IMR-90 (cell line): ENCODE results near the genes CCT2, BEST3 and MYRFL.

- RRBS = no CpG with 5 or more reads among the region's 7 CpGs
CAGE:
- cytosol, long polyA plus RNA = no peak
- long polyA plus RNA = no peak
- nucleus, long polyA plus RNA = no peak
Measured at GRCh38 chr12:69052982-69053632, 120.1 kb upstream of the CPM start.

DNA sequence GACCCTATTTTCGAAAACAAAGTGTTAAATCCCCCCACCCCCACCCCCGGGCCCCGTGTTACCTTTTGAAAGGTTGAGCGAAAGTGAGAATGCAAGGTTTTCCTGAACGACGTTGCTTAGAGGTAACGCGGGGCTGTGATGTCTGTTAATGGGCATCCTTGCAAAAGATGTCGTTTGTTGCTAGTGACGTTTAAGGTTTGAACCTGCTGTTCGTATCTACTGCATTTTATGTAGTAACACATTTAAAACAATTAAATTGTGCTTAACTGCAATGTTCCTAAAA, 1.2 kb downstream of the CPSF6 start:
- RRBS = no CpG with 5 or more reads among the region's 11 CpGs
CAGE:
- cytosol, long polyA plus RNA = no peak
- long polyA plus RNA = no peak
- nucleus, long polyA plus RNA = no peak

DNA sequence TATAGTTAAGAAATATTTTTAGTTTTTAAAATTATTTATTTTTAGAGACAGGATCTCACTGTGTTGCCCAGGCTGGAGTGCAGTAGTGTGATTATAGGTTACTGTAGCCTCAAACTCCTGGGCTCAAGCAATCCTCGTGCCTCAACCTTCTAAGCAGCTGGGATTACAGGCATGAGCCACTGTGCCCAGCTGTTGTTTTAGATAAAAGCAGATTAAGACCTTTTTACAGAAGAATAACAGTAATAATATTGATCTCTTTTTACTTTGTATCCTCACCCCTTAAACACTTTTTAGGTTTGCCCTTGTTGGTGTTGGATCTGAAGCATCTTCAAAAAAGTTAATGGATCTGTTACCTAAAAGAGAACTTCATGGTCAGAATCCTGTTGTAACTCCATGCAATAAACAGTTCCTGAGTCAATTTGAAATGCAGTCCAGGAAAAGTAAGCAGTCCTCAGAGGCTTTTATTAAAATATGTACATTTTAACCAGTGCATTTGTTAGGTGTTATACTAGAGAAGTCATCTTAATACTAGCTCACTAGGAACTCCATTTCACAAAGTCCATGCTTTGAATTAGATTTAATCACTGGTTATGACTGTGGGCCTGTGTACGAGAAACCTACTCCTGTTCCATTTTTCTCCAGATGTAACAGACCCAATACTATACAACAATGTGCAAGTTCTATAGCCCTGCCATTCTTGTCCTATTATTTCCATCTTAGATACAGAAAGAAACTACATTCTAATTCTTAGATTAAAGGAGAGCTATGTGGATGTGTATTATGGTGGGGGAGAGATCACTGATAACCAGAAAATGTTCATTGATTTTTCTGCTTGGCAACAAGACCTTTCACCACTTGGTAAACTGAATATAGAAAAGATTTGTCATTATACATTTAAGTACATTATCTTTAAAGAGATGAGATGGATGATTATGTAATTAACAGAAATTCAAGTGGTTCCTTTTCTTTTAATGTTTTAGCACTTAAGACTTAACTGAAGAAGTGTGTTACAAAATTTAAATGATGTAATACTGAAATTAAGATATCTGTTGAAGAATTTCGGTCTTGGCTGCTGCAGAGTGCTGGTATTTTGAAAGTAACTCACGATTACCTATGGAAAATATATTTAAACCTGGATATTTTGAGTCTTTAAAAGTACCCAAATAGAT, 17.4 kb downstream of the CPSF6 start:
- RRBS = no CpG with 5 or more reads among the region's 4 CpGs
CAGE:
- cytosol, long polyA plus RNA = no peak
- long polyA plus RNA = no peak
- nucleus, long polyA plus RNA = no peak

DNA sequence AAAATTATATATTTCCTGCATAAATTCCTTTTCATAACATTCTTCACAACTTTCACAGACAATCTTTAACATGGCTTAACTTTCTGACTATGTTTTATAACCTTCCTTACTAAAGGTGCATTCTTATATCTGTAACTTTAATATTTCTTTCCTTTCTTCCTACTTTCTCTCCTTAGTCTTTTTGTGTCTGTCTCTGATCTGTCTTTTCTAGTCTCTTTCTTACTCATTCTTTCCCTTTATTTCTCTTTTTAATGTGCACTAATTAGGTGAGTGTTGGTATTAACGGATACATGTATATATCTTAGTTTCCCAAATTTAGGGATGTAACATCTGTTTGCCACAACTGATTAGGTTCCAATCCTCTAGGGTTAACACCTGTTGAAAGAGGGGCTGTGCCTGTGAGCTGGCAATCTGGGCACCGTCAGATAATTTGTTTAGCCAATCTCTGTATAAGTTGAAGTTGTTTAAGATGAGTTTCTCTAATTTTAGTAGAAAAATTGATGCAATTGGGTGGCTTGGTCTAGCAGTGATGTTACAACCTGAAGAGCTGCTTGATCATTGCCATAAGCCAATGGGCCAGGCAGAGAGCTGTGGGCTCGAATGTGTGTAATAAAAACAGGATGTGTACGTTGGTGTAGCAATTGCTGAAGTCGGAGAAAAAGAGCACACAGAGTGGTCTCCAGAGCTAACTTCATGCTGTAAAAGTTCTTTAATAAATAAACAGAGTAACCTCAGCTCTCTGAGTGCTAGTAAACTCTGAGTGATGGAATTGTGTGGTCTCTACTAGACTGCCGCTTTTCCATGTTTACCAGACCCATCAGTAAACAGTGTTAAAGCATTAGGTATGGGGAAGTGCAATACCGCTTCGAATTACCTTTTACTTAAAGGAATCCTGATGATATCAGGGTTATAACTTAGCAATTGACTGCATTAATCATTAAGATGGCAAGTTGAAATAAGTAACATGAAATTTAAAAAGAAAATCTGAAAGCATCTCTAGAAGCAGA, 18.4 kb upstream of the LYZ start:
- RRBS = no CpG with 5 or more reads among the region's 8 CpGs
CAGE:
- cytosol, long polyA plus RNA = no peak
- long polyA plus RNA = no peak
- nucleus, long polyA plus RNA = no peak

- RRBS = no CpG with 5 or more reads among the region's 7 CpGs
CAGE:
- cytosol, long polyA plus RNA = no peak
- long polyA plus RNA = no peak
- nucleus, long polyA plus RNA = no peak
Measured at GRCh38 chr12:69497069-69498088, 27.2 kb downstream of the FRS2 start.

DNA sequence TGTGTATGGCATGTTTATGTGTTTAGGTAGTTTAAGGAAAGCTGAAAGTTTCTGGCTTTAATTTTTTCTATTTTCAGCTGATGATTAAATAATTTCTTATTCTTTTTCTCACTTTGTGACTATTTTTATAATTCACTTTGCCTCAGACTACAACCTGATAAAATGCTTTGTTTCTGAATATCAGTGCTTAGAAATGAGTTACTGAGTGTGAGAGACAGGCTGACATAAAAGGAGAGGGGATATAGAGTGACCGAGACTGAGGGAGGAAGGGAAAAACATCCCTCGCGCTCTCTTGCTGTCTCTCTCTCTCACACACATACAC, 45.0 kb downstream of the FRS2 start:
- RRBS = no CpG with 5 or more reads among the region's 3 CpGs
CAGE:
- cytosol, long polyA plus RNA = no peak
- long polyA plus RNA = no peak
- nucleus, long polyA plus RNA = no peak

GRCh38 chr12:69585225-69586292, at the start of gene CCT2:
Gene CCT2 (plus strand): TSS chr12:69585459.
- RRBS = 1% methylated on average over 26 of the region's 68 CpGs
CAGE:
- cytosol, long polyA plus RNA = start-site peak on the plus strand at chr12:69585425-69585506, 6,076 and 12,526 reads in 2 replicates
- long polyA plus RNA = start-site peak on the plus strand at chr12:69585424-69585506, 6,376 and 11,284 reads in 2 replicates
- nucleus, long polyA plus RNA = start-site peak on the plus strand at chr12:69585442-69585504, 4,706 and 1,433 reads in 2 replicates

DNA sequence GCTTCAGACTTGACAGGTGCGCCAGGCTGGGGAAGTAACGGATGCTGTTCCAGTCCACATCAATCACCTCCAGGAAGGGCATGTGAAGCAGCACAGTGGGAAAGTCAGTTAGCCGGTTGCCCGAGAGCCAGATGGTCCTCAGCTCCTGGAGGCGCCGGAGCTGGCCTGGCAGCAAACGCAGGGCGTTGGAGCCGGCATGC, 614 bp downstream of the LRRC10 start:
- RRBS = 89% methylated on average over 7 of the region's 9 CpGs
CAGE:
- cytosol, long polyA plus RNA = no peak
- long polyA plus RNA = no peak
- nucleus, long polyA plus RNA = no peak

DNA sequence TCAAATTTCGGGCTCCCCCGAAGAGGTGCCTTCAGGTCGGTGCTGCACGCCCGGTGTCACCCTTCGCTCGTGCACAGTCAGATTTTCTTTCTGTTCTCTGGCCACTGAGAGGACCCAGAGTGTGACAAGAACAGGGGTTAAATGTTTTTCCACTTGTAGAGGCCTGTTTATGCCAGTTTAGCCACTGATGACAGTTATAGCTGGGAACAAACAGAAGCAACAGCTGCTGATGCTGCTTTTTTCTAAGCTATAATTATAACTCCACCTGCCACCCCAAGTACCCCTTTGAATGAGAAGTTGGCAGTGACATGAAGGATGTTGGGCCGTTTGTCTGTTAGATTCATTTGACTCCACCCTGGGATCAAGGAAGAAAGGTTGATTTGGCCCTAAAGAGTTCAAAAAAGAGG, at the start of gene BEST3:
TSS of gene BEST3 (minus strand) at position 58 of the 407 bp plus-strand sequence.
- RRBS = no CpG with 5 or more reads among the region's 8 CpGs
CAGE:
- cytosol, long polyA plus RNA = no peak
- long polyA plus RNA = no peak
- nucleus, long polyA plus RNA = no peak

DNA sequence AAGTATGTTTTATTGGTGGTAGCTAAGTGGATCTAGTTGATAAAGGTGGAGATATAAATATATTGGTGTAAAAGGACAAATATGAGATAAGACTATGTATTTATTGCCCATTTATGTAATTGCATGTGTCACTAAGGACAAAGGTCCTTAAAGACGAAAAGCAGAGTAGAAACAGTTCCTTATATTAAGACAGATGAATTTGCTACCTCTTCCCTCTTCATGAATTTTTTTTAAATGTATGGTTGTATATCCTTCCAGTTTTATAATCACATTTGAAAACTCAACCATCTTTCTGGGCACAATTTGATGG, at the start of gene MYRFL:
TSS of gene MYRFL (plus strand) at position 163 of the 310 bp plus-strand sequence.
- RRBS = no CpG with 5 or more reads among the region's 1 CpG
CAGE:
- cytosol, long polyA plus RNA = no peak
- long polyA plus RNA = no peak
- nucleus, long polyA plus RNA = no peak

DNA sequence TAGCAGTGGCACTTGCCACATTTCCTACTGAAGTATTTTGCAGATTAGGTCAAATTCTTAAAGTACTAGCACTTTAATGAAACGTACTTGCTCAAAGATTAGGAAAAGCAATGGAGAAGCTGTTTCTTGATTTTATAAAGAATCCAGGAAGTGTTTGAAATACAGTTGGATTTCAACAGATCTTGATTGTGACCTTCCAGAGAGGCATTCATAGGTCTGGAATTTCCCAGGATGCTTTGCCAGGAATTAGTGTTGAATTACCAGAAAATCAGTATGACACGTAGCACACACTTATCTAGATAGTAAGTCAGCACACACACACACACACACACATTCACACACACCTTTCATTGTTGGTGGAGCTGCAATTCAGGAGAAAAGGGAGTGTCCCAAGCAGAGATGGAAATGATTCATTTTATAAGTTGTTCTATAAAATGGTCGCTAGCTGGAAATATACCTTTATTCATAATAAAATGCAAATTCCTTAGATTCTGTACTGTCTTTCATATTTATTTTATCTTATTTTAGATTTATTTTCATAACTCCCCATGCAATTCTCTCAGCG, 162.8 kb downstream of the MYRFL start:
- RRBS = no CpG with 5 or more reads among the region's 4 CpGs
CAGE:
- cytosol, long polyA plus RNA = no peak
- long polyA plus RNA = no peak
- nucleus, long polyA plus RNA = no peak

- RRBS = no CpG with 5 or more reads among the region's 2 CpGs
CAGE:
- cytosol, long polyA plus RNA = no peak
- long polyA plus RNA = no peak
- nucleus, long polyA plus RNA = no peak
Measured at GRCh38 chr12:70040031-70040748, 203.0 kb upstream of the CNOT2 start.

DNA sequence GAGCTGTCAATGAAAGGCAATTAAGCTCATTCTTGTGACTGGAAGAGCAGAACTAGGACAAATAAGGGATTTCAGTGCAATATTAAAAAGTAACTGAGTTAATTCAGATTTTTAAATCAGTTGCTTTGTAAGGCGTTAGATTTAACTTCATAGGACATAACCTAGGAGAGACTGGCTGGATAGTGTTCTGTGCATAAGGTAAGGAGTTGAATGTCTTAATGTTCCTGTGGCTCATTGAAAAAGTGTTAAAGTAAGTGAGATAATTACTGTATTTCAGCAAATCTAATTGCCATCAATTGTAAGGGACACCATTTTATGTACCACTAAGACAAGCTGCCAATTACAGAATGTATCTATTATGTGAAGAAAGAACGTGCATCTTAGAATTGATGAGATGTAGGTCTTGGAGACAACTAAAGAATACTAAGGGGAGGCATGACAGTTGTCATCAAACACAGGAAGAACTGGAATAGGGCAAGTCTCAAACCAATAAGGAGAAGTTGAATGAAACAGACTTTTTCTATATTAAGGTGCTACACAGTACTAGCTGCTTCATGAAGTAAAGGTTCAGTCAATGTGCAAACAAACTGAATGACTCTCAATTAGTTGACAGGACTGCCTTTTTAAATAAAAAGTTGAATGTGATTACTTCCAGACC, 8.1 kb upstream of the KCNMB4 start:
- RRBS = no CpG with 5 or more reads among the region's 2 CpGs
CAGE:
- cytosol, long polyA plus RNA = no peak
- long polyA plus RNA = no peak
- nucleus, long polyA plus RNA = no peak

GRCh38 chr12:70608646-70609060, 28.6 kb downstream of the PTPRB start:
- RRBS = no CpG with 5 or more reads among the region's 7 CpGs
CAGE:
- cytosol, long polyA plus RNA = no peak
- long polyA plus RNA = no peak
- nucleus, long polyA plus RNA = no peak

- RRBS = no CpG with 5 or more reads among the region's 8 CpGs
CAGE:
- cytosol, long polyA plus RNA = no peak
- long polyA plus RNA = no peak
- nucleus, long polyA plus RNA = no peak
Measured at GRCh38 chr12:70690861-70692143, 54.1 kb upstream of the PTPRB start.

- RRBS = no CpG with 5 or more reads among the region's 3 CpGs
CAGE:
- cytosol, long polyA plus RNA = no peak
- long polyA plus RNA = no peak
- nucleus, long polyA plus RNA = no peak
Measured at GRCh38 chr12:71456259-71456867, 16.8 kb downstream of the LGR5 start.

DNA sequence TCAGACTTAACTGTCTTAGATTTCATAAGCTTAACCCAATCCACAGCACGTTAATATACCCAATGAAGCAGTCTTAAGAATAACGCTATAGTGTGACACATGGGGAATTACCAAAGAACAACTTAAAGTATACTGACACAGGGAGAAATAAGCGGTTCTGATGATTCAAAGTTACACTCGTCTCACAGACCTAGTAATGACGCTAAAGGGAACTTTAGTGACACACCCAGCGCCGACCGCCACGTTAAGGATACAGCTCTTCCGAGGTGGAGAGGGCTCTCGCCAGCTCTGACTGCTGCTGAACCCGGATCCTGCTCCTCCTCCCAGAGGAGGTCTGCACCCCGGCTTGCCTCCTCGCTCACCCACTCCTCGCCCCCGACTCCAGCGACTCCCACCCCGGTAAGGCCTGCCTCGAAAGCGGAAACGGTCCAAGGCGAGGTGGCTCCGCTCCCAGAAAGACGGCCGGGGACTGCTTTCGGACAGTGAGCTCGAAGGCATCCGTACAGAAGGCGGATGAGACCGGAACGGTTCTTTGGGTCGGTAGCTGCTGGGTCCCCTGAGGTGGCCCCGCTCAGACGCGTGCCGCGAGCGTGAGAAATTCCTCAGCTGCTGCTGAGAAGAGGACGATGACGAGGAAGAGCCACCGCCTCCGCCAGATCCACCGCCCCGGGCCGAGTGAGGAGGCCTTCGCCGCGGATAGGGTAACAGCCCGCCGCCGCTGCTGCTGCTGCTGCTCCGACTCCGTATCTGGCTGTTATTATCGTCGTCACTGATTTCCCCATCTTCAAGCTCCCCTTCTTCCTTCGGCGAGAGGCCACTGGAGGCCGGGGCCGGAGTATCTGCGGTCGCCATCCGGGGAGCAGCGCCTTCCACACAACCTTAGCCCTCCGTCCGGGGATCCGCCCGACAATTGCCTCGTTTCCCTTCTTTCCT, 623 bp downstream of the ZFC3H1 start:
- RRBS = 1% methylated on average over 19 of the region's 68 CpGs
CAGE:
- cytosol, long polyA plus RNA = no peak
- long polyA plus RNA = no peak
- nucleus, long polyA plus RNA = no peak

DNA sequence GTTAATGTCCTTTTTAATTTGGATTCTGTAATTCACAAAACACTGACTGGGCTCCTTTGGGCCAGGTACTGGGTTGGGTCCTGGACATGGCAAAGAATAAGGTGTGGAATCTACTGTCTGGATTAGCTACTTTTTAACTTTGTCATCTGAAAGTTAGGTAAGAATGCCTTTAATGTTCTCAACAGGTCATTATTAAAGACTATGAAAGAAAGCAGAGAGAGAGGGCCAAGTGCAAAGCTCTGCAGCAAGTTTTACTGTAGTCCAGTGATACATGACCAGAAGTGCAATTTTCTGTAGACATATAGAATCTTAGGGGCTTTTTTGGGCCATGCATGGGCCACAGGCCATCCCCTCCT, 4.5 kb downstream of the RAB21 start:
CAGE:
- cytosol, long polyA plus RNA = no peak
- long polyA plus RNA = no peak
- nucleus, long polyA plus RNA = no peak

DNA sequence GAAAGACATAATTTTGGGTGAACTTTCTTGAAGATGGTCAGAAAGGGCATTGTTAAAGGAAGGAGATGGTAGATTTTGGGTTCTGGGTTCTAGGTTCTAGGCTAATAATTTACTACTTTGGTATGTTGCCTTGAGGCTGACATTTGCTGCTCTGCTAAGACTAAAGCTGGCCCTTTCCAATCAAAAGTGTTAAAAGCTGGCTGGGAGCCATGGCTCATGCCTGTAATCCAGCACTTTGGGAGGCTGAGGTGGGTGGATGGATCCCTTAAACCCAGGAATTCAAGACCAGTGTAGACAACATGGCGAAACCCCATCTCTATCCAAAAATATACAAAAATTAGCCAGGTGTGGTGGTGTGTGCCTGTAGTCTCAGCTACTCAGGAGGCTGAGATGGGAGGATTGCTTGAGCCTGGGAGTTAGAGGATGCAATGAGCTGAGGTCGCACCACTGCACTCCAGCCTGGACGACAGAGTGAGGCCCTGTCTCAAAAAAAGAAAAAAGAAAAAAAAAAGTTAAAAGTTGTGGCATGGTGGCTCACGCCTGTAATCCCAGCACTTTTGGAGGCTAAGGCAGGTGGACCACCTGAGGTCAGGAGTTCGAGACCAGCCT, 39.2 kb downstream of the RAB21 start:
- RRBS = no CpG with 5 or more reads among the region's 5 CpGs
CAGE:
- cytosol, long polyA plus RNA = no peak
- long polyA plus RNA = no peak
- nucleus, long polyA plus RNA = no peak

DNA sequence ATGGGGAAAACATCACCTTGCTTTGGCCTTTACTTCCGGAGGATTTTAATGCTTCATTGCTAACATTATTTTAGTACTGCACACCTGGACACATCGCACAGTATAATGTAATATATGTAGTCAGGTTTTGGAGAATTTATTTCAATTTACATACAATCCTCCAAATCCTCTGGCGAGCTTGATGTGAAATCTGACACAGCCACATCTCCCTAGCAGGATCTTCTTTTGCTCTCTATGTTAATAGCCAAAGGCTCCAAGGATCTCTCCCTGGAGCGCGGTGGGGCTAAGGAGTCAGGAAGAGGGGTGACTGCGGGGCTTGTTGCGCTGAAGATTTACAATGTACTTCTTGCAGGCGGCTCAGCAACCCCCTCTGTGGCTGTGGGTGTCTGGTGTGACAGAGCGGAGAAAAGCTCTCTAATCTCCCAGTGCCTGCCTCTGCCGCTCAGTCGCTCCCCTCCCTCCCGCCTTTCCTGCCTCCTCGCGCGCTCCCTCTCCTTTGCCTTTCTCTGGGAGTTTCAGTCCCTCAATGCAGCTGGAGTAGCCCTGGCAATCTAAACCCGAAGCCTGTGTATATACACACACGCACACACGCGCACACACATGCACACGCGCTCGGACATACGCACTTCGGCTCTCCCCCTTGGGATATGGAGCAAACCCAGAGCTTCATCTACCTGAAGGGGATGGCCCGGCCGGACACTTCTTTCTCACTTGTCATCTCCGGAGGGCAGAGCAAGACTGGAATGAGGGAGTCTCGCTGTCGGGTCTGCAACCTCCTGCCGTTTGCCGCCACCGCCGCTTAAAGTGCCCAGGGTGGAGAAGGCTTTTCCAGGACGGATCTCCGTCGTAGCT, 795 bp upstream of the TRHDE start:
- RRBS = no CpG with 5 or more reads among the region's 36 CpGs
CAGE:
- cytosol, long polyA plus RNA = no peak
- long polyA plus RNA = no peak
- nucleus, long polyA plus RNA = no peak